Right cardiac atrium (tissue), 1 donor: ENCODE data around the genes RRAD and CIAO2B.

- PRO-cap, result unidirectional peak, minus-strand start at chr16:66919946
These were observed 1.3 kb upstream of the CDH16 start for GRCh38 chr16:66919886-66920395.

- PRO-cap, result no peak
These were observed 2.0 kb downstream of the RRAD start for GRCh38 chr16:66922971-66924115.

- PRO-cap, result bidirectional peak, plus-strand start at chr16:66925697, minus-strand start at chr16:66925535
These were observed at the start of gene RRAD for GRCh38 chr16:66925397-66925982. Gene RRAD, minus strand, starts transcription at chr16:66925535.

DNA sequence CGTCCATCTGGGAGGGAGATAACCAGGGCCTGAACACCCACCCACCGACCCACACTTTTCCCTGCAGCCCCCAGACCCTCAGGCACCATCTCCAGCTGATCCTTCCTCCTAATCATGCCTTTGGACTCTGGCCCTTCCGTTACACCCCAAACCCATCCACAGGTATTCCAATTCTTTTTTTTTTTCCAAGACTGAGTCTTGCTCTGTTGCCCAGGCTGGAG is 1.5 kb downstream of the CIAO2B start:
- PRO-cap, result no peak

DNA sequence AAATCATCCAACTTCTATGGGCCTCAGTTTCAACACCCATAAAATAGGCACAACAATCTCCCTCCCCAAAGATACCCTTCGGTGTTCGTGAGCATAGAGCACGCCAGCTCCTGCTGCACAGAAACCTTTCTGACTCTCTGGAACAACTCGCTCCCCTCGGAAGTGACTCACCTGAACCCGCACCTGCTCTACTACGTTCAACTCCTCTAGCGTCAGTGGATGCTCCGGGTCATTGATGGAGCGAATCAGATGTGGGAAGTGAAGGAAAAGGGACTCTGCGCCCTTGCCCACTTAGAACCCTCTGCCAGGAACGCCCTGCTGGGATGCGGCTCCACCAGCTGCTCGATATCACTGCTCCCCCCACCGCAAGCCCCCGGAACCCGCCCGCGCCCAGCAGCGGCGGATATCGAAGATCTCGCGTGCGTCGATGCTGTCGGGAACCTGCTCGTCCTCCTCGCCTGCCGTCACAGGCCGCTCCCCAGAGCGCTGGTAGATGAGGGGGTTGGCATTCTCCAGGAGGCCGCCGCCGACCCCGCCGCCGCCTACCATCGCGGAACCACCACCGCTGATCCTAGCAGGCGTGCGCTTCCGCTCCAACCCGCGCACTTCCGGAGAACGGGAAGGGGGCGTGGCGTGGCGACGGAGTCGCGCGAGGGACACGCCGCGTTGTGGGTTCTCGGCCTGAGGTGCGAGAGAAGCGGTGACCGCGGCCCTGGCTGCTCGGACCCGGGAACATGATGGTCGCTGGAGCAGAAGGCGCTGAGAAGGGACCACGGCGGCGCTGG is at the start of gene CIAO2B:
TSS of gene CIAO2B (minus strand) at position 587 of the 785 bp plus-strand sequence.
- PRO-cap, result bidirectional peak, plus-strand start at position 669 of the sequence, minus-strand start at position 573 of the sequence

DNA sequence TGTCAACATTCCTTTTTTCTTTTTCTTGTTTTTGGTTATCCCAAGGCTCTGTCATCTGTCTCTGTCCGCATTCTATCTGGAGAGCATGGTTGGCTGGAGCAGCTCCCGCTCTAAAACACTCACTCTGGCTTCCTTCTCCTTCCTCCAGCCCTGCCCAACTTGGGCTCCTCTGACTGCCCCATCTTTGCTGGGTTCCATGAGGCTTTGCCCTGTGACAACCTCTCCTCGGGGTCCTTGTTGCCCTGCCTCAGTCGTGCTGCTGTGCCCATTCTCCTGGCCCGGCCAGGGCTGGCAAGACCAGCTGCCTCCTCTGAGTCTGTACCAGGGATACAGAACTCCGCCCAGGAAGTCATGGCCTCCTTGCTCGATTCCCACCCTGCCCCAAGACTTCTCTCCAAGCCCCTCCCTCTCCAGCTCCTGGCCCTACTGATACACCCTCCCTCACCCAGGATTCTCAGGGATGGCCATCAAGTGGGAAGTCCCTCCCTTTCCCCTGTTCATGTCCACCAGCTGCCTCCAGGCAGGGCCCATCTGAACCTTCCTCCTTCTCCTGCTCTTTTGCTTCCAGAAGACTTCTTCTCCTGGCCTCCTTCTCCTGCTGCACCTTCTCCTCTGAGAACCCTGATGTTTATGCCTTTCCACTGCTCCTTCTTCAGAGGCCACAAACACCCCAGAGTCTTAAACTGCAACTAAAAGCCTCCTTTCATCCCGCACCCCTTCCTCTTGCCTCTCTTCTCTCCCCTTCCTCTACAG is 11.2 kb upstream of the TMEM208 start:
- PRO-cap, result no peak

- PRO-cap, result no peak
These were observed 4.6 kb downstream of the TMEM208 start for GRCh38 chr16:67231298-67232221.

GRCh38 chr16:67240861-67241957 is 6.1 kb downstream of the FHOD1 start:
- PRO-cap, result no peak

DNA sequence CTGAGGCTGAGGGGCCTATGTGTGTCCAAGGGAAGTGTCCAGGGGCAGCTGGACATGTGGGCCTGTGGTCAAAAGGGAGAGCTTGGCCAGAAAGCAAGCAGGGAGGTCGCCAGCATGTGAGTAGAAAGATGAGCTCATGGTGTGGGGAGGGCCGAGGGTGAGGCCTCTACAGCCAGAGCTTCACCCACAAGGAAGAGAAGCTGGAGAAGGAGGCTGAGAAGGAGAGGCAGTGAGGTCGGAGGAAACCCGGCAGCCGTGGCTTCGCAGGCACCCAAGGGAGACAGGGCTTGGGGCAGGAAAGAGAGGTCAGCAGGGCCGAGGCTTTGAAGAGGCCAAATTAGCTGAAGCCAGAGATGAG is 4.0 kb upstream of the HSD11B2 start:
- PRO-cap, result no peak

DNA sequence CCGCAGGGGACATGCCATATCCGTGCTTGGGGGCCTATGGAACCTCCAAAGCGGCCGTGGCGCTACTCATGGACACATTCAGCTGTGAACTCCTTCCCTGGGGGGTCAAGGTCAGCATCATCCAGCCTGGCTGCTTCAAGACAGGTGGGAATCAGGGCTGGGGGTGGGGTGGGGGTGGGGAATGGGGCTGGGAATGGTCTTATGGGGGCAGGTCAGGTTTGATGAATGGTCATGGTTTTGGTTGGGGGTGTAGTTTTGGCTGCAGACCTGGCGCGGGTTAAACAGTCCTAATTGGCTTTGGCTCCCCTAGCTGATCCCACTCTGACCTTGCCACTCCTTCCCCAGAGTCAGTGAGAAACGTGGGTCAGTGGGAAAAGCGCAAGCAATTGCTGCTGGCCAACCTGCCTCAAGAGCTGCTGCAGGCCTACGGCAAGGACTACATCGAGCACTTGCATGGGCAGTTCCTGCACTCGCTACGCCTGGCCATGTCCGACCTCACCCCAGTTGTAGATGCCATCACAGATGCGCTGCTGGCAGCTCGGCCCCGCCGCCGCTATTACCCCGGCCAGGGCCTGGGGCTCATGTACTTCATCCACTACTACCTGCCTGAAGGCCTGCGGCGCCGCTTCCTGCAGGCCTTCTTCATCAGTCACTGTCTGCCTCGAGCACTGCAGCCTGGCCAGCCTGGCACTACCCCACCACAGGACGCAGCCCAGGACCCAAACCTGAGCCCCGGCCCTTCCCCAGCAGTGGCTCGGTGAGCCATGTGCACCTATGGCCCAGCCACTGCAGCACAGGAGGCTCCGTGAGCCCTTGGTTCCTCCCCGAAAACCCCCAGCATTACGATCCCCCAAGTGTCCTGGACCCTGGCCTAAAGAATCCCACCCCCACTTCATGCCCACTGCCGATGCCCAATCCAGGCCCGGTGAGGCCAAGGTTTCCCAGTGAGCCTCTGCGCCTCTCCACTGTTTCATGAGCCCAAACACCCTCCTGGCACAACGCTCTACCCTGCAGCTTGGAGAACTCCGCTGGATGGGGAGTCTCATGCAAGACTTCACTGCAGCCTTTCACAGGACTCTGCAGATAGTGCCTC is 5.7 kb downstream of the HSD11B2 start:
- PRO-cap, result no peak

DNA sequence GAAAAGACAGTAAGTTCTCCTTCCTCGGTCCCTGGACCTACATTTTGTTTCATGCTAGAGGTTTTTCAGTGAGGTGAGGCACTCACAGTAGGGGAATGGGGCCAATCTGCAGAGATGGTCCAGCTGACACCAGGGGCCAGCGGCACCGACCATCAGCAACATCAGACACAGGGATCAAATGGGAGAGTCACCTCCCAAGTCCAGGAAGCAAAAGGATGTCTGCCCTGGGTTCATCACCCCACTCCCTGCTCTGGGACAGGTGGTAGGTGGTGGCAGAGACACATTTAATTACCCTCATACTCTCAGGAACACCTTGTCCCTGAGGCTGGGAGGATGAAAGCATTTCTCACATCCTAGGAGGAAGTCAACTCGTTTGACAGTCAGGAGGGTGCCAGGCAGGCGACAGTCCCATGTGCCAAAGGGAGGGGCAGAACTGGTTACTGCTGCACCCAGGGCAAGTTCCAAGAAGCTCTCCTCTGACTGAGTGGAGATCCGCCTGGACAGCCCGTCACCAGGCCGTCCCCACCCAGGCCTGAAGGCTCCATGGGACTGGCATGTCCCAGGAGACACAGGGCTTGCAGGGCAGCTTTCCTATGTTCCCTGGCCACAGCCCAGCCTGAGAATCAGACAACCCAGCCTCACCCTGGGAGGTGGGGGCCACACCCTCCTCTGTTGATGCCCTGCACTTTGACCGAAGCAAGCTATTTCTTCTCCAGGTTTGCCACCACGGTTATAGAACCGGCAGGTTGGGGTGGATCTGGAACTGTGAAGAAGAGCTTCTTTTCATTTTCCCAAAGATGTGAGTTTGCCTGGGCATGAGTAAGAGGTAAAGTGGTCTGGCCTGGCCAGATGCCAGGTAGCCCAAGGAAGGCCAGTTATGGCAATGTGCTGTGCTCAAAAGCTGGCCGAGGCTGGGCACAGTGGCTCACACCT is 19.1 kb downstream of the ATP6V0D1 start:
- PRO-cap, result no peak

- PRO-cap, result no peak
These were observed 10.0 kb upstream of the RIPOR1 start for GRCh38 chr16:67518428-67519157.

GRCh38 chr16:67538420-67539021 is 9.9 kb downstream of the RIPOR1 start:
- PRO-cap, result no peak

- PRO-cap, result no peak
These were observed 13.0 kb downstream of the RIPOR1 start for GRCh38 chr16:67541248-67542374.

- PRO-cap, result no peak
These were observed 13.7 kb upstream of the CTCF start for GRCh38 chr16:67548565-67549142.

DNA sequence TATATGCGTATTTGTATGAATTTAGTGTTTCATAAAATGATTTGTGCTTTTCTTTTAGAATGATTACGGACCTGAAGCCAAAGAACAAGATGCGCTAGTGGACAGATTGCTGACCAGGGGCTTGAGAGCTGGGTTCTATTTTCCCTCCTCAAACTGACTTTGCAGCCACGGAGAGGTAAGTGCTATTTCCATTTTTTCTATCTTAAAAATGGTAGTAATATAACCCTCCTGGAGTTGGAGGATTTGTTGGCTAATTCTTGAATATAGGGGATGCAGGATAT is 8.7 kb downstream of the CTCF start:
- PRO-cap, result no peak

DNA sequence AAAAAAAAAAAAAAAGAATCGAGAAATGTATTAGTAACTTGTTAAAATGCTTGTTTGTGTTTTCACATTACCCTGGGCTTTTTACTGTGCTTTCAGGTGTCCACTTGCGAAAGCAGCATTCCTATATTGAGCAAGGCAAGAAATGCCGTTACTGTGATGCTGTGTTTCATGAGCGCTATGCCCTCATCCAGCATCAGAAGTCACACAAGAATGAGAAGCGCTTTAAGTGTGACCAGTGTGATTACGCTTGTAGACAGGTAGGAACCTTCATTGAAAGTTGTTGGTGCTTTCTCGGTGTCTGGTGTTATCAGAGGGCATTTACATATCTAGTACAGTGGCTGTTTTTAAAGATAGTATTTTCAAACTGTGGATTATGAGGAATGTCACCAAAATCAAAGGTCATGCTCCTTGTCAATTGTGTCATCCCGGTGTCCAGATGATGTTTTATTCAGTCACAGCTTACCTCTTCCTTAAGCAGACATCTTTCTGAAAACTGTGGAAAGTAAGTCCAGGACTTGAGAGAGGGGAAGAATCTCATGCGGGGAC is 18.4 kb upstream of the CARMIL2 start:
- PRO-cap, result no peak

DNA sequence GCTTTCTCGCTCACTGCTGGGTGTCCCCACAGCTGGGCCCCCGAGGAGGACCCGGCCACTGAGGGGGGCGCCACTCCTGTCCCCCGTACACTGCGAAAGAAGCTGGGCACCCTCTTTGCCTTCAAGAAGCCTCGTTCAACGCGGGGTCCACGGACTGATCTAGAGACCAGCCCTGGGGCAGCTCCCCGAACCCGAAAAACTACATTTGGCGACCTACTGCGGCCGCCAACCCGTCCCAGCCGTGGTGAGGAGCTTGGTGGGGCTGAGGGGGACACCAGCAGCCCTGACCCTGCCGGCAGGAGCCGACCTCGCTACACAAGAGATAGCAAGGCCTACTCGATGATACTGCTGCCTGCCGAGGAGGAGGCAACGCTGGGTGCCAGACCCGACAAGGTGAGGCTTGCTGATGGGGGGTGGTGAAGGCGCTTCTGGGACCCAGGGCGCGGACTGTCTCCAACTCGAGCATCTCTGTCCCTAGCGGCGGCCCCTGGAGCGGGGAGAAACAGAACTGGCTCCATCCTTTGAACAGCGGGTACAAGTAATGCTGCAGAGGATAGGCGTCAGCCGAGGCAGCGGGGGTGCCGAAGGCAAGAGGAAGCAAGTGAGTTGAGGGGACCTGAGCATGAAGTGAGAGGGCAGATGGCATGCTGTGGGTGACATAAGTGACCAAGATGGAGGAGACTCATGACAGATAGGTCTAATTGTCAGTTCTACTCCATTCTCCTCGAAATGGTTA is 5.6 kb downstream of the ACD start:
- PRO-cap, result no peak

- PRO-cap, result bidirectional peak, plus-strand start at chr16:67842082, minus-strand start at chr16:67841943
These were observed 420 bp upstream of the THAP11 start for GRCh38 chr16:67841804-67841996.

DNA sequence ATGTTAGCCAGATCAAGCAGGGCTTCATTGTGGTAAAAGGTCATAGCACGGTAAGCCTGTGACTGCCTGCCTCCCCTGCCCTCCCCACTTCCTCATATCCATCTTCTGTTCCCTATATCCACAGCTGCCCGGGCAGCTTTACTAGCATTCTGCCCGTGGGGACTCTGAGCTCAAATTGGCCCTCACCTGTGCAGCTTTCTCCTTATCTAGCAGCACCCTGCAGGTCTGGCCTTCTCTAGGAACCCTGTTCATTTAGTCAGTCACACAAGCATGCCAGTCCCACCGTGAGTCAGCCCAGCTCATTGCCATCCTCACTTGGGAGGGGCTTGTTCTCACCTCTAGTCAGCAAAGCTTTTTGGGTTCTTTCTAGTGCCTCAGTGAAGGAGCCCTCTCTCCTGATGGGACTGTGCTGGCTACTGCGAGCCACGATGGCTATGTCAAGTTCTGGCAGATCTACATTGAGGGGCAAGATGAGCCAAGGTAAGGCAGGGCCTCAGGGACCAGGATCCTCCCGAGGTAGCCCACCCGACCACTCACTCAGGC is 5.0 kb downstream of the EDC4 start:
- PRO-cap, result no peak